ENCODE results near the gene FARP1.

- PRO-cap: no peak
Observed at GRCh38 chr13:97319152-97319632, 97.1 kb downstream of the MBNL2 start.

GRCh38 chr13:97392176-97393501 is 41.3 kb upstream of the RAP2A start:
- PRO-cap: no peak

DNA sequence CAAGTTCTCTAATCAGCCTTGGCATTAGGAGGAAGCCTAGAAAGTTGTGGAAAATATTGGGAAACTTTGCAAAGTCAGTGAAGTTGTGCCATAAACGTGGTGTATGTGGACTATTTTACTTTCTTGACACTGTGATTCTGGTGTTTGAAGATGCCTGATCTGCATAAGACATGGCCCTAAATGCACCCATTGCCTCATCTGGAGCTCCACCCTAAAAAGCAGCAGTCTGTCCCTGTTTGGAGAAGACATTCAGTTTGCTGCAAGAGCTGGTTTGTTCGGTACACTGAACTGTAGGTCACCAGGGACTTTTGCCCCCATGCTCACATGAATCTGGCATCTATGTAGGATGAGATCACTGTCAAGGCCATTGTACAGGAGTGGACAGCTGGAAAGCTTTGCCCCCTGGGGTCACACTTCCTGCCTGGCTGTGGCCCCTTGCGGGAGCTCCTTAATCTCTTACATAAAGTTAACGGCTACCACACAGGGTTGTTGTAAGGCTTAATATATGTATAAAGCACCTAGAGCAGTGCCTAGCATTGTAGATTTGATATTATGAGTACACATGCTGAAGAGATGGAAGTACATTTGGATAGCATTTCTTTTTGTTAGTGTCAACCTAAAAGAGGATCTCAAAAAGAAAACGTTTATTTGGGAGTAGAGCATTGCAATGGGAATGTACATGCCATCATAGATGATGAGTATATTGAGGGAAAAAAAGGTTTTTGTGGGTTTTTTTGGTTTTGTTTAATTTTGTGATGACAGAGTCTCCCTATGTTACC is 73.0 kb downstream of the IPO5 start:
- PRO-cap: no peak

DNA sequence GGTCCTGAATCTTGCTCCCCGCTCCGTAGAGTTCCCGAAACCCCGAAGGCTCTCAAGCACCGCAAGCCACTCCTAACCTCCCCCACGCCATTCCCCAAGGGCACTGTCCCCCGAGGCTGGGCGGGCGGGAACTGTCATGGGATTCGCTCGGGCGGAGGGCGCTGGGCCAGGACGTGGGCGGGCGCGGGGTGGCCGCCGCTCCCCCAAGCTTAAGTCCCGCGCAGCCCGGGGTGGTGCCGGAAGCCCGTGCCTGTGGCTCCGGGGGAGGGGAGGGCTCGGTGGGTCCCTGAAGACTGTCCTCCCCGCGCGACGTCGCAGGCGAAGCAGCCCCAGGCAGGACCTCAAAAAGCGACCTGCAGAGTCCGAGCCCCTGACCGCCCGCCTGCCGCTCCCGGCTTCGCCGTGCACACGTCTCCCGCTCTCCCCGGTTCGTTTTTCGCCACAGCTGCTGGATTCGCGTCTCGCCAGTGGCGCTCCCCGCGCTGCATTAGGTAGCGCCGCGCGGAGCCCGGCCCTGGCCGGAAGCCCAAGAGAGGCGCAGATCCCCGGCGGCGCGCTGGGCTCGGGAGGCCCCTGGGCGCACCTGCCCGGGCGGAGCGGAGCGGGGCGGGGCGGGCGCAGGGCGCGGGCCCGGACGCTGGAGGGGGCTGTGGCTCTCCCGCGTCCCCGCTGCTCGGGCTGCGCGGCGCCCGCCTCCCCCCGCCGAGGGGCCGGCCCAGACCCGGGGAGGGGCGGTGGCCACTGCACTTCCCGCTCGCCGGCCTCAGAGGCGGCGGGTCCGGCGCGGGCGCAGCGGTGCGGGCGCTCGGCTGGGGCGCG is at the start of gene FARP1:
Gene FARP1, plus strand, starts transcription at position 744 of the 819 bp plus-strand sequence.
- PRO-cap: unidirectional peak, plus-strand start at position 766 of the sequence

DNA sequence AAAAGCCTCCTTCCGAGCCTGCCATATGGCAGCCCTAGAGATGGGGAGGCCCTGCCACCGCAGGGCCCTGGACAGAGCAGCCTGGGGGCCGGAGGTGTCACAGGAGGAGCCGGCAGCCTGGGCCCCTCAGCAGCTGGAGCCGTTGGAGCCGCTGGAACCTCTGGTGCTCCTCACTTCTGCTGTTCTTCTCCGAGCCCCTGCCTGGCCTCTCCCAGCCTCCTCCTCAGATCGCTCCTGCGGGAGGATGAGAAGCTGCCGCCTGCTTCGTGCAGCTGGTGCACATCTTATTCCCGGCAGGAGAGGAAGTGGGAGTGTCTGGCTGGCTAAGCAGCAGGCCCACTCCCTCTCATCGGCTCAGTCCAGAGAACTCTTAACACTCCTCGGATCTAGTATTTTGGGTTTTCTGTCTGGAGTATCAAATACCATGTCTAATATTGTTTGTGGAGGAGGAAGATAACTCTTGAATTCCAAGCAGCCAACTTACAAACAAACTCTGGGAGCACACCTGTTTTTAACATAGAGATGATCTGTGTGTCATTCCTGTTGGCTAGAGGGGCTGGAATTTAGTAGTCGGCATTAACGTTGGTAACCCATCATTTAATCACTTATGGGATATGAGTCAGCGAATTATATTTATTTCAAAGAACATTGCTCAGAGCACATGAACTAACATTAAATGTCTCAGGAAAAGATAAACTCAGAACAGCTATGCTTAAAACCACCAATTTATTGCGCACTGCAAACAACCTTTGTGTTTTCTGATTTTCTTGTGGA is 37.1 kb upstream of the RNF113B start:
- PRO-cap: no peak

GRCh38 chr13:98225970-98226723 is 49.1 kb upstream of the RNF113B start:
- PRO-cap: no peak

DNA sequence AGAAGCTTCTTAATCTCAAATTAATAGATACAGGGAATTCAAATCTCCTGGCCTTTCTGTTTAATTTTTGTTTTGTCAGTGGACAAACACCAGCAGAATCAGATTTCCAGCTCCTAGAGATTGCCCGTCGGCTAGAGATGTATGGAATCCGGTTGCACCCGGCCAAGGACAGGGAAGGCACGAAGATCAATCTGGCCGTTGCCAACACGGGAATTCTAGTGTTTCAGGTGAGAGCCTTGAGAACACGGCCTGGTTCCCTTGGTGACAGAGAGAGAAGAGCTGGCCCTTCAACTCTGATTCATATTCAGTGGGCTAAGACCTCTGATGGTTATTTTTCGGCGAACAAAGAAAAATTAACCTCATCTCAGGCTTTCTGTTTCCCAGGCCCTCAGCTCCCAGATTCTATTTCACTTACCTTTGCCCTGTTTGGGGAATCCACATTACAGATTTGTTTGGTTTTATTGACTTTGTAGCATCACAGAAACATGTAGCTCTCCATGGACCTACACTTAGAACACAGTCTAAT is 191.3 kb downstream of the STK24 start:
- PRO-cap: no peak

GRCh38 chr13:98454013-98454860 is 122.7 kb downstream of the STK24 start:
- PRO-cap: unidirectional peak, plus-strand start at chr13:98454628

GRCh38 chr13:98483855-98484347 is 93.0 kb downstream of the STK24 start:
- PRO-cap: no peak

GRCh38 chr13:98508713-98508978 is 68.3 kb downstream of the STK24 start:
- PRO-cap: no peak

DNA sequence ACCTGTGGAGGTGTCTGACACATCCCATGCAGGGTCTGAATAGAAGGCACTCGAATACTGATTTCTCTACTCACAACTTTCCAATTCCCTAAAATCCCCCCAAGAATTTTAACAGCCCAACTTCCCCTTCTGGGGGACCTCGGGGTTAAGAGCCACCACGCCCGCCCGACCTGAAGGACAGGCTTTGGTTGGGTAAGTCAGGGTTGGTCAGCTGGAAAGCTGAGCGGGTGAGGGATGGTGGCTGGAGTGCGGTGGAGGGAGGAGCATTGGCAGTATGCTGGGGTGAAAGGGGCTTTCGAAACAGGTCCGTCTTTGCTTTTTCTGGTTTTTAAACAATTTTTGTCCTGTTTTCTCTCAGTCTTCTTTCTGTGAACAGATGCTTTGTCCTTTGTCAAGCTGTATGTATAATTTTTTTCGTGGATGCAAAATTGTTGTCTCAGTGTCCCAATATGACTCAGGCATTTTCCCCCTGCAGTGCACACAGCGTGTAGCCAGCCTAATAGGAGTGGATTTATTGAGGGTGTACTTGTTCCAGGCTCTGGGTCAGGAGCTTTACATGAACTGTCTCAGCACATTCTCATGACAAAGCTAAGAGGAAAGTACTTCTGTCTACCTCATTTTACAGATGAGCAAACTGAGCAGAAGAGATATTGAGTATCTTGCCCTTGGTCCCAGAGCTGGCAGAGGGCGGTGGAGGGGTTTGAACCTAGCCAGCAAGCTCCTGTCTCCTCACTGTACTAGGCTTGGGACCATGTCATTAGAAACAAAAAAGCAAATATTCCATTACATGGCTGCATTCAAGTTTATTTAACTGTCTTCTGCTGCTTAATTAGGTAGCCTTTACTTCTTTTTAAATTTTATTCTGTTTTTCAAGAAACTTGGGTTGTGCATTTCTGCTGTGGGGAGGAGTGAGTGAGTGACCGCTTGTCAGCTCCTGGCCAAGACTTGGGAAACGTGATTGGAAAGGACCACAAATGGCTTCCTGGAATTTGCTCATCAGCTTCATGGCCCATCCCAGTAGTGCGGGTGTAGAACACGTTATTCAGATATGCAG is 50.8 kb downstream of the STK24 start:
- PRO-cap: no peak

GRCh38 chr13:98565665-98566196 is 11.2 kb downstream of the STK24 start:
- PRO-cap: bidirectional peak, plus-strand start at chr13:98565901, minus-strand start at chr13:98565731

DNA sequence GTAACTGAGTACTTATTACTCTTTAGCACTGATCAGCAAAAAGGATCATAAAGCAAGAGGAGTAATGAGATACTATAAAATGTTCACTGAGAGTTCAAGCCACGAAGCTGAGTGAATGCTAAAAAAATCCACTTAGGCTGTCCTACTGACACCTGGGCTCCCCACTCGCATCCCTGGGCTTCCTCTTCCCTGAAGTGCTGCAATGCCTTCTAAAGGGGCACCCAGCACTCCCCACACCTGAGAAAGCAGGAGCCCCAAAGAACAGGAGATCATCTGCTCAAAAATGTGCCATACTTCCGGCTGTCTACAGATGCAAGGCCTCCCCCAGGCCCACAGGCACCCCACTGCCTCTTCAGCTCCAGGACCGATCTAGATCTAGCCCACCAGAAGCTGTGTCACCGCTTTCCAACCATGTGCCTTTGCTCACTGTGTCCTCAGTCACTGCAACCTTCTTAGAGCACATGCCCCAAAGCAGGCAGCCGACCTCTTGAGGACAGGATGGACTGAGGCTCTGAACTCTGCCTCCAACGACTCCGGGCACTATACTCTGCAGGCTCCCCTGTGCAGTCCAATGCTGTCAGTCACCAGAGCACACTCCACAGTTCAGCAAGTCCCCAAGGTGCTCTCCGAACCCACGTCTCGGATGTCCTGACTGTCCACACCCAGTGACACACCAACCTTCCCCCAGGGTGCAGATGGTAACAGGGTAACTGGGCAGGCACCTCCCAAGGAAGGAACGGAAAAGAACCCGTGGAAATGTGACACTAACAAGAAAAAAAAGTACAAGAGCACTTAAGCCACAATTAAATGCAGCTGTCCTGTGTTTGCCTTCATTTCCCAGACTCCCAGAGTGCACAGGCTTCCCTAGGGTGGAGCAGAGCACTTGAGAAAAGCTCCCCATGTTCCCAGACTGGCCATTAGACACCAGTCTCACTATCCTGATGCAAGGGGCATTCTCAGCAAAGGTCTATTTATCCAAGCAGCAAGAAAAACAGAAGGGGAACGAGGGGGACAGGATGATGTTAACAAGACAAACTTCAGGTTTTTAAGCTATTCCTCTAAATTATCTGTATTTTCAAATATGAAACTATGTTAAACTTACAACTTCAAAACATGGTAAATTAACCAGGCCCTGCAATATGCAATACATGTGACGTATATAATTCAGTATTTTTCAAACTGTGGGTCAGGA is 4.8 kb downstream of the STK24 start:
- PRO-cap: no peak

GRCh38 chr13:98575286-98575874 is 1.5 kb downstream of the STK24 start:
- PRO-cap: no peak

GRCh38 chr13:98653362-98653785 is 76.5 kb upstream of the STK24 start:
- PRO-cap: no peak

- PRO-cap: no peak
Observed at GRCh38 chr13:98830292-98830821, 77.9 kb upstream of the SLC15A1 start.

DNA sequence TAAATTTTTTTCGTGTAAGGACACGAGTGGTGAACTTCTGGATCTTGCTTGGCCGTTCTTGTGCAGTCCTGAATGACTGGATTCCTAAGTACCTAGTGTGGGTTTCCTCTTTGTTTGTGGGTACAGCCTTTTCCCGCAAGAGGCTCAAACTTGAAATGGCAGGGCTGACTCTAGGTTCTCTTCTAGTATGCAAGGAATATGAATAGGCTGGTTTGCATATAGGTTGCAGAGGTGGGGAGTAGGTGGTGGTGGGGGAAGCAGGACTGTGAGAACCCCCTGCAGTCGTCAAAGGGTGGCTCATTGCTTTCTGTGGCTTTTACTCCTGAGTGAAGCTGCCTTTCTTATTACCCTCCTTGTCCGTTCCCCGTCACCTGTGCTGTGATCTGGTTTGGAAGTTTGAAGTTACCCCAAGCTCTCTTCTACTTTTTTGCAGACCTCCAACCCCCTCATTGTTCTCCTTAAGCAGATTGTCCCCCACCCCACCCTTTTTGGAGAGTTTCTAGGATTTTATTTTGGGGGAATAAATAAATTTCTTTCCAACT is 13.7 kb downstream of the UBAC2 start:
- PRO-cap: no peak

GRCh38 chr13:99238200-99238869 is 19.8 kb downstream of the GPR18 start:
- PRO-cap: no peak

DNA sequence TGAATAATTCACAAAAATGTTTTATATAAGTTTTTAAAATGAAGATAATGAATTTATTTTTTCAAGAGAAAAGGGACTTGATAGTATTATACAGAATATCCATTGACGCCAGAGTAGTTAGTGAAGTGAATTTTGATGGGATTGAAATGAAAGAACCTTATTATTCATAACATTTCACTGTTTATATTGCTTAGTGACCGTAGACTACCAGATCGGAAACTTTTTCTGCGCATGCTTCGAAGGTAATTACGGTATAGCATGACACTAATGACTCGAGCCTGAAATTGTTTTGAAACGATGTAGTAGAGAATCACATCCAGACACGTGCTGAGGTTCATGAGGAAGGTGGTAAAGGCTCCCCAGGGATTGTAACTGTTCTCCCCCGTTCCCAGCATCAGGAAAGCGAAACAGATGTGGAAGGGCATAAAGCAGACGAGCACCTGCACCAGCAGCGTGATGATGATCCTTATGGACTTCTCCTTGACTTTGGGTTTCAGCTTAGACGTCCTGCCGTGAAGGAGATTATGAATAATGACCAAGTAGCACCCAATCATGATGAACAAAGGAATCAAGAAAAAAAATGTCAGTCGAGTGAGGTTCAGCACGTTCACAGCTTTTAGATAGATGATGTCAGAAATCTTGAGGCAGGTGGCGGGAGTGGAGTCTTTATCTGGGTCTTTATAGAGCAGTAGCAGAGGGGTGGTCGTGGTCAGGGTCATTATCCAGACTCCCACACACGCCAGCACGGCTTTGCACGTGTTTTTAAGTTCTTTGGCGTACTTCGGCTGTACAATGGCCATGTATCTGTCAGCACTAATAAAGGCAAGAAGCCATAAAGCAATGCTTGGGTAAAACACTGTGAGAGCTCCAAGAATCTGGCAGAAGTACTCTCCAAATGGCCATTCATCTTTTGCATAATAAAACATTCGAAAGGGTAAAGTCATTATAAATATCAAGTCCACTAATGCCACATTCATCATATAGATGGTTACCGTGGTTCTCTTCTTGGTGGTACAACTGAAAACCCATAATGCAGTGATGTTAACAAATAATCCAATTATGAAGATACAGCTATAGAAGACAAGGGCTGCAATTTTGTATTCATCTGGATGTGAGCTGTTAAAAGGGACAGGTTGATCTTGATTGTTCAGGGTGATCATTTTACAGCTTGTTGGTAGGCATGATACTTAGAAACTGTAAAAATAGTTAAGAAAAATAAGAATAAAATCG is 3.1 kb downstream of the GPR18 start:
- PRO-cap: no peak

DNA sequence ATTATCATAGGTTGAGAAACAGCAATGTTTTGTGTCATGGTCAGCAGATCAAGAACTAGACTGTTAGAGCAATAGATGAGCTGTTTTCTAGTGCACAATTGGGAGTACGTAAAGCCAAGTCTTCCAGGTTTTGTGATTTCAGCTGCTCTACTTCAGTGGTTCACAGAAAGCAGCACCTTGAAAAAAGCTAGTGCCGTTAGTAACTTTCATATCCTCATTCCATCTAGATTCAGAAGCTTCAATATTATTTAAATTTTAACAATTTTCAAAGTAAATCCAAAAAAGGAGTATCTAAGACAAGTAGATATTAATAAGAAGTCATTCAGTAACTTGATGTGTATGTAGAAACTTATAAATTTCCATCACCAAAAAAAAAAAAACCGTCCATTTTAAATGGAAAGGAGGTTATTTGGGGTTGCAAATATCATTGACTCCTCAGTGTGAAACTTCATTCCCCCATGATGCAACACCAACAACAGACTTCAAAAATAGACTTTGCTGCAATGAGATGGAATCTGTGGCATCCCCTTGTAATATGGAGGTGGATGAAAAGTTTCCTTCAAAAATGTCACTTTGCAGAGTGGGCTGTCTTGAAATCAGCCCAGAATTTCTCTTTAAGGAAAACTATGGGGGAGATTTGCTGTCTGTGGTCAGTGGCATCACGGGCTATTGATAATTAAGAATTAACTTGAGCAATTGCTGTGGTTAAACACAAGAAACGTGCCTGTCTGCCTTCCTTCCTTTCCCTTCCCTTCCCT is 1.7 kb downstream of the GPR18 start:
- PRO-cap: no peak